Right atrium auricular region (tissue), 2 donors: ENCODE data around the genes SF1 and ATG2A.

DNA sequence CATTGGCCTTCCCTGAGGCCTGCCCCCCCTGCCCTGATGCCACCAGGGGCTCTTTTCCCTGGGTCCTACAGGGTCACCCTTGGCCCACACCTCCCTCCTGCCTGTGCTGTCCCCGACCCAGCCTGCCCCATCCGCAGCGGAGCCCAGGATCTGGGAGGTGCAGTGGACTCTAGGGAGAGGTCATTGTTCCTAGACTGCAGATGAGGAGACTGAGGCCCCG is 4.8 kb upstream of the RPS6KA4 start:
- PRO-cap, result no peak
- RAMPAGE, long total RNA, 2 experiments, result no peak in any of the 2 experiments

DNA sequence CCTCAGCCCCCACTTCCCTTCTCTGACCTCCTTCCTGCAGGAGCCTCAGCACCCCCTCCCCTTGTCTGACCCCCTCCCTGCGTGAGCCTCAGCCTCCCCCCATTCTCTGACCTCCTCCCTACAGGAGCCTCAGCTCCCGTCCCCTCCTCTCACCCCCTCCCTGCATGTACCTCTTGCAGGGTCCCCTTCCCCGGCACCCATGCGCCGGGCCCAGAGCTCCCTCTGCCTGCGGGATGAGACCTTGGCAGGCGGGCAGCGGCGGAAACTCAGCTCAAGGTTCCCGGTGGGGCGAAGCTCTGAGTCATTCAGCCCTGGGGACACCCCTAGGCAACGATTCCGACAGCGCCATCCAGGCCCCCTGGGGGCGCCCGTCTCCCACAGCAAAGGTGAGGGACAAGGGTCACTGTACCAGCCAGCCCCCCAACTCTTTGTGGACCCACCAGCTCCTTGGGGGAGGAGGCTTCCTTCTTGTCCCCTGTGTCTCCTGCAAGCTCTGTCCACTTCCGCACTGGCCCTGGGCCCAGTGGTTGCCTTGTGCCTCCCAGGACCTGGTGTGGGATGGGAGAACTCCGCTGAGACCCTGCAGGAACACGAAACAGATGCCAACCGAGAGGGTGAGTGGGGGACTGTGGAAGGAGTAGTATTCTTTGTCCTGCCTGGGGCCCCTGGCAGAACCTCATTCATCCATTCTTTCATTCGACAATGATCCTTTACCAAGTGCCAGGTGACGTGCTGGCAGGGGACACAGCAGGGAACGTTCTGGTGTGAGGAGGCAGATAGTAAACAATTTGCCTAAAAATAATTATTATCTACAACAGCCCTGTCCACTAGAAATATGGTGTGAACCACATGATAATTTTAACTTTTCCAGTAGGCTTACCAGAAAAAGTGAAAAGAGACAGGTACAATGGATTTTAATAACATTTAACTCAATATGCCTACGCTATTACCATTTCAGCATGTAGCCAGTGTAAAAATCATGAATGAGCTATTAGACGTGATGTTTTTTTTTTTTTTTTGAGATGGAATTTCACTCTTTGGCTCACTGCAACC is 3.6 kb upstream of the RPS6KA4 start:
- PRO-cap, result unidirectional peak, plus-strand start at position 304 of the sequence
- RAMPAGE, long total RNA, 2 experiments, result start-site peak on the plus strand in 1 of 2 experiments, centred at position 289 of the sequence, 24 reads per replicate

DNA sequence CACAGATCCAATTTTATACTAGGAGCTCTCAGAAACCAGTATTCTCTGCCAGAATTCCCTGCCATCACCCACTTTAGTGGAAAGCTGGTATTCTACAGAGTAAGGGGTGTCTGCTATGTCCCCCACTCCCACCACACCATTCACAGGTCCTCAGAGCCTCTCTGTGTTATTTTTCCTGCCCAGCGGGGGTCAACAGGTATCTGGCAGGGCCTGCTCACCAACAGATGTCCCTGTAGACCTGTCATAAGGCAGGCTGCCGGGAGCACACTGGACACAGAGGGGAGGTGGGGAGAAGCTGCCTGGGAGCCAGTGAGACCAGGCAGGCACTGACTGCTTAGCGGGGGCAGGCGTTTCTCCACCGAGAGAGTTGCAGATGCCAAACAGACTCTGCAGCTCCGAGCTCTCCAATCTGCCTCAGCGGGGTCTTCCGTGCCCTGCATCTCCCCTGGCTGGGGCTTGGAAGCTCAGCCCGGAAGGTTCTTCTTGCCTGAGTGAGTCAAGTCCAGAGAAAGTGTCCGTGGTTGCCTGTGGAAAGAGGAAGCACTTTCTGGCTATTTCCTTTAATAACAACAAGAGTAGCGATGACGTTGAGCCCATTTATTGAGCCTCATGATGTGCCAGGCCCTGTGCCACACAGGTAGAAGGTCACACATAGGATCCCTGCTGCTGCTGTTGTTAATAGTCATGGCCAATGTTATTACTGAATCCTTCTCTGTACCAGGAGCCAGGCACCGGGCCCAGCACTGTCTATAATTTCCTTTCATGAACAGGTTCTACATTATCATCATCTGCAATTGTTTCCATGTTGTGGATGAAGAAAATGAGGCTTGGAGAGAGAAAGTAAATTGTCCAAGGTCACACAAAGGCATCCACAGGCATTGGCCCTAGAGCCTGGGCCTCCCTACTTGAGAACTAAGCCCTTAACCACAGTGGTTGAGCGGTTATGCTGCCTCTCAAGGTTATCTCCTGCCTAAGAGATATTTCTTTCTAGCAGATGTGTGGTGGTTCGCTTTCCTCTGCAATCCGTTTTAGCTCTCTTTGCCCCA is 26.6 kb downstream of the RPS6KA4 start:
- PRO-cap, result no peak
- RAMPAGE, long total RNA, 2 experiments, result no peak in any of the 2 experiments

GRCh38 chr11:64533935-64534195 is 21.9 kb upstream of the SLC22A11 start:
- PRO-cap, result no peak
- RAMPAGE, long total RNA, 2 experiments, result no peak in any of the 2 experiments

GRCh38 chr11:64661137-64661828 is 61.7 kb downstream of the NRXN2 start:
- PRO-cap, result bidirectional peak, plus-strand start at chr11:64661483, minus-strand start at chr11:64661378
- RAMPAGE, long total RNA, 2 experiments, result no peak in any of the 2 experiments

GRCh38 chr11:64742001-64742710 is 1.8 kb downstream of the RASGRP2 start:
- PRO-cap, result no peak
- RAMPAGE, long total RNA, 2 experiments, result no peak in any of the 2 experiments

GRCh38 chr11:64777287-64778253 is 772 bp downstream of the SF1 start:
- PRO-cap, result bidirectional peak, plus-strand start at chr11:64777827, minus-strand start at chr11:64777695
- RAMPAGE, long total RNA, 2 experiments, result no peak in any of the 2 experiments

DNA sequence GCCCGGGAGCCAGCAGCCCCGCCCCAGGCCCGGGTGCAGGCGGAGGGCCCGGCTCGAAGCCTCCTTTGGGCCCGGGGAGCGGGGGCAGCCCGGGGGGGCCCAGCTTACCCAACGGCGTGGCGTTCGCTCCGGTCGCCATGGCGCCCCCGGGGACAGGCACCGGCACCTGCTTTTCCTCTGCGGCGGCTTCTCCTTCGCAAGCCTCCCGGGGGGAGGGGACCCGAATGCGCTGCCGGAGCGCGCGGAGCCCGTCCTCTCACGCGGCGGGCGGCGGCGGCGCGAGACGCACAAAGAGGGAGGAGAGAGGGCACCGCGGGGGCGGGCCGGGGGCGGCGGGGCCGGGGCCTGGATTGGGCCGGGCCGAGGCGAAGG is at the start of gene SF1:
SF1 (minus strand) TSS at position 289 of the 372 bp plus-strand sequence.
- PRO-cap, result bidirectional peak, plus-strand start outside the sequence, minus-strand start at position 278 of the sequence
- RAMPAGE, long total RNA, 2 experiments, result start-site peak on the minus strand in 2 of 2 experiments, centred at positions 282 to 288 of the sequence, 1,172 to 1,969 reads per replicate

- PRO-cap, result no peak
- RAMPAGE, long total RNA, 2 experiments, result no peak in any of the 2 experiments
Observed at GRCh38 chr11:64802229-64802770, 714 bp downstream of the MAP4K2 start.

- PRO-cap, result no peak
- RAMPAGE, long total RNA, 2 experiments, result no peak in any of the 2 experiments
Observed at GRCh38 chr11:64835157-64836018, 9.1 kb downstream of the CDC42BPG start.

DNA sequence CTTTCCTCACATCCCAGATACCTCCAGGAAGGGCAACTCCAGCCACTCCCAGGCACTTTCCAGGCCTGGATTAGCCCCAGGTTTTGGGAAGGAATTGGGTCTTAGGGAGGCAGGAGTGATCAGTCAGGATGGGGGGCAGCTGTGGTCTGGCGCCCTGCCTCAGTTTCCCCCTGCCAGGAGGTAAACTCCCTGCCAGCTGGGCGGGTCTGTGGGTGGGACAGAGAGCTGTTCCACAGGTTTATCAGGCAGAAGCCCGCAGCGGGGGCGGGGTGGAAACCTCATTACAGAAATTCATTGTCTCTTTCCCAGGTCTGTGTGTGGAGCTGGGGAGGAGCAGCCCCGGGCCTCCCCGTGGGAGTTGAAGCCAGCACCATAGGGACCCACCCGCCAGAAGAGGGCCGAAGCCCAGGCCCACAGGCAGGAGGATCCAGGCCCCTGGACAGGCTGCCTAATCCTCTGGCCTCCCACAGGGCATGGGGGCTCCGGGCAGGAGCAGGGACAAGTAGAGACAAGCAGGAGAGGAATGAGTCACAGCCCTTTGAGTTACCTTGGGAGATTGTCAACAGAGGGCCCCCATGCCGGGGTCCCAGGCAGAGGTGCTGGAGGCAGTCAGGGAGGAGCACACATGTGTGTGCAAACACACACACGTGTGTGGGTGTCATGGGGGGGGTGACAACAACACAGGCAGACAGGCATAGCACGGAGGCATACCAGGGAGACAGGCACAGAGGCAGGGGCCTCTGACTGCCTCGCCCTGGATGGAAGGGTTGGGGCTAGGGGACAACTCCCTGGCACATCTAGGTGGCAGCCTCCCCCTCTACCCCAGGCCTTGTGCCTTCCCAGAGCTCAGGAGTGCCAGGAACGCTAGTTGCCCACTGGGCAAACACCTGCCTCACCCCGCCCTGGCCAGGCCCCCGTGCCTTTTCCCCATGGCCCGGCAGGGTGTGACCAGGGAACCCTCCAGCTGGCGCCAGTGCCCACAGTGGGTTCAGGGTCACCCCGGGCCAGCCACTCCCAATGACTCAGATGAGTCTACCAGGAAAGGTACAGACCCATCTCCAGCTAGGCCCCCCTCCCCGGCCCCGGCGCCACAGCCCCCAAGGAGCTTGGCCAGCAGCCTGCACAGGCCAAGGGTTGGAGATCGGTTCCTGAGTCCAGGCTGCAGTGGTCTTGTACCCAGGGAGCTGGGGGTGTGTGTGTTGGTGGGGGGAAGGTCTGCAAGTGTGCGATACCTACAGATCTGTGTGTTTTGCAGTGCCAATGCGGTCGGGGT is 1.3 kb downstream of the CDC42BPG start:
- PRO-cap, result no peak
- RAMPAGE, long total RNA, 2 experiments, result no peak in any of the 2 experiments

GRCh38 chr11:64851514-64852538 is 7.4 kb upstream of the CDC42BPG start:
- PRO-cap, result no peak
- RAMPAGE, long total RNA, 2 experiments, result no peak in any of the 2 experiments

GRCh38 chr11:64852539-64853473 is 8.4 kb upstream of the CDC42BPG start:
- PRO-cap, result no peak
- RAMPAGE, long total RNA, 2 experiments, result no peak in any of the 2 experiments

GRCh38 chr11:64862626-64863655 is 15.5 kb downstream of the EHD1 start:
- PRO-cap, result bidirectional peak, plus-strand start at chr11:64863163, minus-strand start at chr11:64862945
- RAMPAGE, long total RNA, 2 experiments, result no peak in any of the 2 experiments

DNA sequence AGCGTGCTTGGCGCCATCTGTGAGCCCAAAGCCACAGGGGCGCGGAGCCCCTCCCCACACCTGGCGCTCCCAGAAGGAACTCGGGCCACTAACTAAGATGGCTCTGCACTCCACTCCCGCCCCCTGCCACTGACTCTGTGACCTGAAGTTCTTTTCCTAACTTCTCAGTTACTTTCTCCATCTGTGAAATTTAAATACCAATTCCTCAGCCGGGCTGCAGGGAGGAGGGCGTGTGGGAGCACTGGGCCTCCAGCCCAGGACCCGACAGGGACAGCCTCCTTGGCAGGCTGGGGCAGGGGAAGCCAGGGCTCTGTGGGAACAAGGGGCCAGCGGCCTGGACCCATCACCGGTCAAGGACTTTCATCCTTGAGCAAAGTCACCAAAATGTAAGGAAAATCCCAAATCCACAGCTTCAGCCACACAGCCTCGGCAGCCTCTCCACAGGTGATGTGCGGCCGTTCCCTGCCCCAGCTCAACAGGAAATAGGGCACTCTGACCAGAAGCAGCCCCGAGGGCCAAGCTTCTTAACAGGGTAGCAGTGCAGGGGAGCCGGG is 14.7 kb downstream of the EHD1 start:
- PRO-cap, result no peak
- RAMPAGE, long total RNA, 2 experiments, result no peak in any of the 2 experiments

GRCh38 chr11:64877371-64877665 is 1.1 kb downstream of the EHD1 start:
- PRO-cap, result no peak
- RAMPAGE, long total RNA, 2 experiments, result no peak in any of the 2 experiments

DNA sequence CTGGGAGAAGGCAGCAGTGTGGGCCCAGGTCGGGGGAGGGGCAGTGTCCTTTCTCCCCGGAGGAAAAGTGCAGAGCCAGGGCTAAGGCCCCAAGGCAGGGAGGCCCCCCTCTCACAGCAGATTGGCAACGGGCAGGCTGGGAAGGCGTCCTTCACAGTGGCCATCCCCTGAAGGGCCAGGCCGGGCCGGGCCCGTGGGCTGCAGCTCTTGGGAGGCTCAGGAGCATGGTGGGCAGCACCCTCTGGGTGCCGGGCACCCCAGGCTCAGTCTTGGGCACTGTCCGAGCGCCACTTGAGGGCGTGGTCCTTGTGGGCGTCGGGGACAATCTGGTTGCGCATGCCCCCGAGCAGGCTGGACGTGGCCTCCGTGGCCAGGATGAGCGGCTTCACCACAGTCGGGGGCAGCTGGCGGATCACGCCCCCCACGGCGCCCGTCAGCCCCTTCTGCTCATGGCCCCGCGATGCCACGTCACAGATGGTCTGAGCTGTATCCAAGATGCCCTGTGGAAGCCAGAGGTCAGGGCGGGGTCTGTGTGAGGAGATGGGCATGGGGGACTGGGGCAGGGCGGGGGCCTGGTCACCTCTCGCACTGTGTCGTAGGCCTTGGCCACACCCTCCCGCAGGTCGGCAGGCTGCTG is 16.4 kb upstream of the EHD1 start:
- PRO-cap, result no peak
- RAMPAGE, long total RNA, 2 experiments, result no peak in any of the 2 experiments

- PRO-cap, result no peak
- RAMPAGE, long total RNA, 2 experiments, result no peak in any of the 2 experiments
Observed at GRCh38 chr11:64897519-64898024, 19.2 kb upstream of the EHD1 start.

- PRO-cap, result no peak
- RAMPAGE, long total RNA, 2 experiments, result no peak in any of the 2 experiments
Observed at GRCh38 chr11:64901722-64902452, 15.1 kb downstream of the ATG2A start.

- PRO-cap, result bidirectional peak, plus-strand start at chr11:64917573, minus-strand start at chr11:64917209
- RAMPAGE, long total RNA, 2 experiments, result no peak in any of the 2 experiments
Observed at GRCh38 chr11:64916842-64917790, at the start of gene ATG2A. Gene ATG2A, minus strand, starts transcription at chr11:64917209.